Measurements from ENCODE around the genes H2AJ, WBP11 and RERG.

DNA sequence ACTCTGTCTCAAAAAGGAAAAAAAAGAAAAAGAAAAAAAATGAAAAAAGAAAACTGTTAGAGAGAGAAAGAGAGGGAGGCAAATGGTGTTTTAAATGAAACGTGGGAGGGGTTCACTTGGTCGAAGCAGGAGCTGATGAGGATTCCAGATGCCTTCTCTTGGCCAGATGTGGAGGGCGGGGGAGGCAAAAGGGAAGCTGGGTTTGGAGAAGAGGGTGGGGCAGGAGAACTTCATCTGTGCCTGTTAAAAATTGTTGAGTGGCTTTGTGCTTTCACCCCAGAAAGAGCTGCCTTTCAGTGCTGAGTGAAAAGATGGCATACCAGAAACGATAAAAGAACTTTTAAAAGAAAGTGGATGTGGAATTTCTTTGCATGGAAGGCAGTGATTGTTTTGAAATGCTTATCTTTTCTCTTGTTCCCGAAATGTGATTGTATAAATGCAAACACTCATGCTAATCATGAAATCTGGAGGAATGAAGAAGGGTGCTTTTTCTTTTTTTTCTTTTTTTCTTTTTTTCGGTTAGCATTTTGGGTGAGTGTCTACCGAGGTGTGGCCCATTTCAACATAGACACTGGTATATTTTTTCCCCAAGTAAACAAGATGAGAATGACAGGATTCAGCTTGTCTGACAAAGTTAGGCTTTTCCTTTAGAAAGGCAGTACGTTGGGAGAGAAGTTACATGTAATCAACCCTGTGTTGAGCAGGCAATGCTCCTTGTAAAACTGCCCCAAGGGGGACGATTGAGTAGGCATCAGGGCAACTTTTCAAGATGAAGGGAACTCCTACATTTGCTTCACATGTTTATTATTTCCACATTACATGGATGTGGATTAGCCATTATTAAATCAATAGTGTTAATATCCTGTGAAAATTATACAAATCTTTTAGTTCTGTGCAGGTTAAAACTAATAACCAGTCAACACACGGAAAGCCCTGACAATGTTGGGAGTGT, 1.5 kb downstream of the EMP1 start:
- PRO-cap = bidirectional peak, plus-strand start at position 256 of the sequence, minus-strand start at position 168 of the sequence
- RAMPAGE, long total RNA, 4 experiments = no peak in any of the 4 experiments

- PRO-cap = no peak
- RAMPAGE, long total RNA, 4 experiments = no peak in any of the 4 experiments
Measured at GRCh38 chr12:13202418-13203470, 6.2 kb downstream of the EMP1 start.

- PRO-cap = no peak
- RAMPAGE, long total RNA, 4 experiments = no peak in any of the 4 experiments
Measured at GRCh38 chr12:13214632-13215489, 18.3 kb downstream of the EMP1 start.

- PRO-cap = no peak
- RAMPAGE, long total RNA, 4 experiments = no peak in any of the 4 experiments
Measured at GRCh38 chr12:13741417-13741616, 240.1 kb downstream of the GRIN2B start.

GRCh38 chr12:14239916-14240766, 125.3 kb upstream of the ATF7IP start:
- PRO-cap = no peak
- RAMPAGE, long total RNA, 4 experiments = no peak in any of the 4 experiments

DNA sequence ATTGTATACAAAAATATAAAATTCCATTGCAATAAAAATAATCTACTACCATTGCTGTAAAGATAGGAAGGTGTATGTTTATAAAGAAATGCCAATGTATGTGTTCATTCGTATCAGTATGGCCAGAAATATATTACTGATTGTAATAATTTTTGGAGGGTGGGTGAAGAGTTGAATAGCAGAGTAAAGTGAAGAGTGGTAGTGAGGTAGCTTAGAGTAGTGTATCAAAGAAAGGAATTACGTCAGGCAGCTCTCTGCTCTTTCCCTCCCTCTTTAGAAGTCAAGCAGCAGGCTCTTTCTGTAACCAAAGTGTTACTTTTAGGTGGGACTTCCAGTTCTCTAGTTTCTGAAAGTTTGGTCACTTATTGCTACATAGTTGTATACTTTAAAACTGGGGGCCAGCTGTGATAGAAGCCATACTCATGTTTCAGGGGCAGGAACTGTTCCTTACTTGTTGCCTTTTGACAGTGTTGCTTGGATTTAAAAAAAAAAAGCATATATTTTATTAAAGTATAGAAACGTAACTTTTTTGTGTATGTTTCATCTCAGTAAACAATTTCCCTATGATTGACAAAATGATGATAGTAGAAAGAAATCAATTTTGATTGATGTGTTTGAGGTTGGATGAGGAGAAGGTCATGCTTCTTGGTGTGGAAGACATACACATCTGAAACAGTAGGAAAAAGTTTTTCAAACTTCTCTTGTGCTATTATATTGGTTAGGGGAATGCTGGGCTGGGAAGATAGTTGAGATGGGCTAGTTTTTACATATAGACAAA, 30.7 kb downstream of the ATF7IP start:
- PRO-cap = bidirectional peak, plus-strand start at position 388 of the sequence, minus-strand start at position 226 of the sequence
- RAMPAGE, long total RNA, 4 experiments = no peak in any of the 4 experiments

GRCh38 chr12:14774099-14775074, at the start of gene H2AJ:
Gene H2AJ, plus strand, starts transcription at chr12:14774405.
- PRO-cap = bidirectional peak, plus-strand start at chr12:14774405, minus-strand start at chr12:14774186; bidirectional peak, plus-strand start at chr12:14774841, minus-strand start at chr12:14774800
- RAMPAGE, long total RNA, 4 experiments = start-site peak on the plus strand in 4 of 4 experiments, at chr12:14774336-14774456 at its widest, 377 to 5,448 reads per replicate

- PRO-cap = bidirectional peak, plus-strand start at chr12:14803736, minus-strand start at chr12:14803504
- RAMPAGE, long total RNA, 4 experiments = start-site peak on the minus strand in 4 of 4 experiments, at chr12:14803468-14803495 at its widest, 300 to 3,304 reads per replicate
Measured at GRCh38 chr12:14802534-14803576, at the start of gene WBP11. Gene WBP11, minus strand, starts transcription at chr12:14803478.

GRCh38 chr12:14842384-14842810, 929 bp downstream of the ART4 start:
- PRO-cap = no peak
- RAMPAGE, long total RNA, 4 experiments = no peak in any of the 4 experiments

- PRO-cap = no peak
- RAMPAGE, long total RNA, 4 experiments = start-site peak on the minus strand in 2 of 4 experiments, at chr12:14882974-14883040 at its widest, 131 to 1,029 reads per replicate
Measured at GRCh38 chr12:14882528-14883219, 3.0 kb downstream of the MGP start.

DNA sequence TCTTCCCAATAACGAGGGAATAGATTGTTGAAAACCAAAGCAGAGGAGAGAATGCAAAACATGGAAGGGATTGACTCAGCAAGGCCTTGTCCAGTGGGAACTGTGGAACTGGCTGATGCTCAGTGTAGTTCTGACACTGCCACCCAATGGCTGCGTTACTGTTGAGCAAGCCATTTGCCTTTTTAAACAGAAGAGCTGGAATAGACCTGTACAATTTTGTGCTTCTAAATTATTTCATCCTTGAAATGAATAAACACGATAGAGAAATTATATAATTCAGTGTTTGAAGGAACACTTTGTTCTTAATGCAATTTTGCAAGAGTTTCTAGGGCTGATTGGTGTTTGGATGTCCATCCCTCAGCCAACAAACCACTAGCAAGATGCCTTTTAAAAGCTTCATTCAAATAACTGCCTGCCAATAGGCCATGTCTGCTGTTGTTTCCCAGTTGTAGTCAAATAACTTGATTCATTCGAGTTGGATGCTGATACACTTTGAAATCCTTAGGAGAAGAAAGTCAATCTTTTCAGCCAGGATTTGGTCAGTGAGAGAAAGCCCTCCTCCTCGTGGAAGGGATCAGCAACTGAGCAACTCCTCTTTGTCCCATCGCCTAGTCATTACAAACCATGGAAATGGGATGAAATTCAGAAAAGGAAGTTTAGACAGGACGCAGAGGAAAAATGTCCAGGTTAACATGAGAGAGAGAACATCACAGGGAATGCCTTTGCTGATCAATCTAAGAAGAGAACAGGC, 7.3 kb upstream of the MGP start:
- PRO-cap = bidirectional peak, plus-strand start at position 399 of the sequence, minus-strand start at position 102 of the sequence
- RAMPAGE, long total RNA, 4 experiments = no peak in any of the 4 experiments

DNA sequence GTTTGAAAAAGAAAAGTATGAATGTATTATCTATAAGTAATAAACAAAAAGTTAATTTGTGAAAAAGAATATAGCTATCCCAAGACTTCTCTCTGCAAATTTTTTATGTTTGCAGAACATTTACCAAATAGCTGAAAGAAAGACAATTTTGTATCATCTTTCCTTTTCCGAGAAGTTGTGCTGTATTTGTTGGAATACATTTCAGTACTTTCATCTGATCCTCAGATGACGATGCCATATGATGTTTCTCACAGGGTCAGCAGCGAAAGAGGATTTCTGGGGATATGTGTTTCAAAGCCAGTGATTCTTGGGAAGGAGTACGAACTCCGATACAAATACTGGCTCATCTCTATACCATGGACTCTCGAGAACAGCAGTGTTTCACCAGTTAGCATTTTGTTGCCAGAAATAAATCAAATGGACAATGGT, 10.7 kb upstream of the MGP start:
- PRO-cap = no peak
- RAMPAGE, long total RNA, 4 experiments = no peak in any of the 4 experiments

DNA sequence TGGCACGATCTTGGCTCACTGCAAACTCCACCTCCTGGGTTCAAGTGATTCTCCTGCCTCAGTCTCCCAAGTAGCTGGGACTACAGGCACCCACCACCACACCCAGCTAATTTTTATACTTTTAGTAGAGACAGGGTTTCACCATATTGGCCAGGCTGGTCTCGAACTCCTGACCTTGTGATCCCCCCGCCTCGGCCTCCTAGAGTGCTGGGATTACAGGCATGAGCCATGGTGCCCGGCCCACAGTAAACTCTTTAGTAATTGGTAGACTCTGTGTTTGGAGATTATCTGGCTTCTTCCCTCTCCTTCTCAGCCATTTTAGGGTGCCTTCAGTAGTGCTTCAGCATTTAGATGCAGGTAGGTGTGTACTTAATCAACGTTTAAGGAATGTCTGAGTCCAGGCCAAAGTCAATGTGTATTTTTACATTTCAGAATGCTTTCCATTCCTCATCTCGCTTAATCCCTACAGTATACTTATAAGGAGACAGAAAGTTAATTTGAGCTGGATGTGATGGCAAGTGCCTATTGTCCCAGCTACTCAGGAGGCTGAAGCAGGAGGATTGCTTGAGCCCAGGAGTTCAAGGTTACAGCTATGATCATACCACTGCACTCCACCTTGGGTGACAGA, 20.4 kb upstream of the MGP start:
- PRO-cap = no peak
- RAMPAGE, long total RNA, 4 experiments = no peak in any of the 4 experiments

- PRO-cap = no peak
- RAMPAGE, long total RNA, 4 experiments = no peak in any of the 4 experiments
Measured at GRCh38 chr12:14955910-14956825, 5.2 kb downstream of the ARHGDIB start.

GRCh38 chr12:14960607-14961485, 555 bp downstream of the ARHGDIB start:
- PRO-cap = no peak
- RAMPAGE, long total RNA, 4 experiments = no peak in any of the 4 experiments

DNA sequence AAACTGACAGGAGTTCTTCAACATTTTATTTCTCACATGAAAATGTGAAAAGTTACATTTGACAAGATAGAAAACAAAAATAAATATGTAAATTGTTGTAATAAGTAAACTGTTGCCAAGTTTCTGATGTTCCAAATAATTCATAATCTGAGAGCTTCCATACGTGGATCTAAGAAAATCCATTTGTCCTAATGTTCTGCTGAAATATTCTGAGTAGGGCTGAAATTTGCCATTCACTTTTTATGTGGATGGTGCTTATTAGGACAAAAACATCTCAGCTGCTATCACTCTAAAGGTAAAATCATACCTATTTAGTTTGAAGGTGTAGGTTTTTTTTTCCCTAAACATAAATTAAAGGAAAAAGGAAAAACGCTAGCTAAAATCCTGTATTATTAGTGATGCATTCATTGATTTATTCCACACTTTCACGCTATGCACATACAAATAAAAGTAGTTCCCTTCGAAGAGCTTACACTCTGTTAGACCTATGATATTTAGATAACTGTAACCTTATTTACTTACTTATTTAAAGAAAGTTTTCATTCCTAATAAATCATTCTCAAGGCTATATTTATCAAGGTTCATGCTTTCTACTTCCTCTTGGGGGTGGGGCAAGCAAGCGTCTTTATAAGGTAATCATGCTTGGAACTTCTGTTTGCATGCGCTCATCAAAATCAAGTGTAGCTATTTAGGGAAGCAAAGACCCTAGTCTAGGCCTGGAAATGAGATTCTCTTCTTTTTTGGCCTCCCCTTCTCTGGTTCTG, 1.0 kb downstream of the RERG start:
- PRO-cap = no peak
- RAMPAGE, long total RNA, 4 experiments = no peak in any of the 4 experiments

DNA sequence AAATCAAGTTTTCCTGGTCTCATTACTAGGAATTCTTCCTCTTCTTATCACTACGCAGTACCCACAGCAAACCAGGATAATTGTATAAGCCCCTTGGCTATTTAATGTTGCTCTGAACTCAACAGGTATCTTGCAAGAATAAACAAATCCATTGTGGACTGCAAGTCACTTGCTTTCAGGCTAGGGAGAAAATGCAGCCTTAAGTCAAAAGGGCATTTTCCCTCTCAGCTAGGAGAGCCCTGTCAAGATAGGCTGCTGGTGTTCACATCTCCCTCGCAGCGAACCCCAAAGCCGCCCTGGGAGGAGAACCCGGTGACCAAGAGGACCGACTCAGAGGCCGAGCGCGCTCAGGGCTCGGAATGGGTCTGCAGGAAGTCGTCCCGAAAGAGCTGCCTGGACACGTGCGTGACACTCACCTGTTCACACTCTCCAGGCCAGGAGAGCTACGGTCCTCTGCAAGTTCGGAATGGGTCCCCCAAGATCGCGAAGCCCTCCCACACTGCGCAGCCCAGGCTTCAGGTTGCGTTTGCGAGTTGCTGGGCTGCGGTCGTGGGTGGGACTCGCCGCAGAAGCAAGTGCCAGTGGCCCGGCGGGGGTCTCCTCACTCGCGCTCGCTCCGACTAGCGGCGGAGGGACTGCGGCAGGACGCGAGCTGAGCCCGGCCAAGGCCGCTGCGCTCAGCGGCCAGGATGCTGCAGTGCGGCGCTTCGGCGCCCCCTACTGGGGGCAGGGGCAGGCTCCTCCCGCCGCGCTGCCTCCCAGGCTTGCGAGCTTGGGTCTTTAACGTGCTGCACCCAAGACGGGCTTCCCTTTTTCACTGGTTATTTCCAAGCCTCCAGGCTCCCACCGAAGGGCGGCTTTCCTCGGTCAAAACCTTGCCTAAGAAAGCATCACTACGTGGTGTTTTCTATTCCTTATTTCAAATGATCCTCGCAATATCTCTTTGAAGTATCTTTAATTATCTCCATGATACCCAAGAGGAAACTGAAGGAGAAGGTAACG, at the start of gene RERG:
TSS of gene RERG (minus strand) at position 639 of the 1,002 bp plus-strand sequence.
- PRO-cap = bidirectional peak, plus-strand start at position 758 of the sequence, minus-strand start at position 528 of the sequence
- RAMPAGE, long total RNA, 4 experiments = start-site peak on the minus strand in 4 of 4 experiments, centred at positions 595 to 632 of the sequence, 139 to 263 reads per replicate

DNA sequence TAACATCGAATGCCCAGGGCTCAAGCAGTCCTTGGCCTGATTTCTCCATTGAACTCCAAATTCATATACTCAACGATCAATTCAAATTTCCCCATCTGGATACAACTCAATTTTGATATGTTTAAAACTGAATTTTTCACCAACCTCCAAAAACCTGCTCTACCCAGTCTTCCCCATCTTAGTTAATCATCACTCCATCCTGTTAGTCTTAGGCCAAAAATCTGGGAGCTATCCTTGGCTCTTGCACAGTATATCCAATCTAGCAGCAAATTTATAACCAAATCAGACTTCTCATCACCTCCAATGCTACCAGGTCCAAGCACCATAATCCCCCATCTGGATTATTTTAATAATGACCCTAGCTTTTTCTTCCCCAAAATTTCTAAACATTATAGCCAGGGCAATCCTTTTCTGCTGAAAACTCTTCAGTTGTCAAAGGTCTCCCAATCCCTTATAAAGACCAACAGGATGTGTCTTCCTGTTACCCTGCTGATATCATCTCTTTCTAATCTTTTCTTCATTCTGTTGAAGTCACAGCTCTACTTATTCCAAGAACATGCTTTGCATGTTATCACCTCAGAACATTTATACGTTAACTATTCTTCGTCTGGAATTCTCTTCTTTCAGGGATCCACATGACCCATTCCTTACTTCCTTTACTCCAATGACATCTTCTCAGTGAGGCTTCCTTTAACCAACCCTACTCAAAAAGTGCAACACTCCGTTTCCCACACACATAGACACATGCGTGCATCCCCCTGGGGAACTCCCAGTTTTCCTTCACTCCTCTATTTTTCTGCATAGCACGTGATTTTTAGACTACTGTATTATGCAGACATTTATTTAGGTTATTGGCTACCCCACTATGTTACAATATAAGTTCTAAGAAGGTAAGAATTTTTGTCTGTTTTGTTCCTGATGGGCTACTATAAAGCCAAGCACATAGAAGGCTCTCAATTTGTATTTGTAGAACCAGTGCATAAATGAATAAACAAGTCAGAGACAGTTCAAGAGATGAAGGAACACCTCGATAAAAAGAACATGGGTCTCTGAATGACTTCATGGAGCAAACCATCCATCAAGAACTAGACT, 132.2 kb downstream of the EPS8 start:
- PRO-cap = no peak
- RAMPAGE, long total RNA, 4 experiments = no peak in any of the 4 experiments

DNA sequence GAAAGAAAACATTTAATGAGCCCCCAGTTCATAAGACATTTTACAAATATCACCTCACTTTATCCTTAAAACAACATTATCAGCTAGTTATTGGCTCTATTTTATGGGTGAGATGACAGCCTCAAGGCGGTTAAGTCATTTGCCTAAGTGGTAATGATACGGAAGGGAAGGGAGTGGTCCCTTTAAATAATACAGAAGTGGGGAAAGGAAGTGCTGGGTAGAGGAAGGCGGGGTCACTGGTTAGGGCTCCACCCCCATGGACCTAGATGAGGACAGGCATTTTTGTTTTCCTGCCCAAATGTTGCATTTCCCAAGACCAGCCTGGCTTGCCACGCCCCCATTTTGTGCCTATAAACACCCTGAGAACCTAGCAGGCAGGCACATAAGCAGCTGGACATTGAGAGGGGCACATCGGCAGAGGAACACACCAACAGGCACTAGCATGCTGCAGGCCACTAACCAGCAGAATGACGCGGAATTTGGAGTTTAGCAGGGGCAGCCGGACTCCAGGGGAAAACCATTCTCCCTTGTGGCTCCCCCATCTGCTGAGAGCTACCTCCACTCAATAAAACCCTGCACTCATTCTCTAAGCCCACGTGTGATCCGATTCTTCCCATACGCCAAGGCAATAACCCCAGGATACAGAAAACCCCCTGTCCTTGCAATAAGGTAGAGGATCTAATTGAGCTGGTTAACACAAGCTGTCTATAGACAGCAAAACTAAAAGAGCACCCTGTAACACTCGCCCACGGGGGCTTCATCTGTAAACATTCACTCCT, 100.8 kb downstream of the EPS8 start:
- PRO-cap = unidirectional peak, plus-strand start at position 381 of the sequence
- RAMPAGE, long total RNA, 4 experiments = start-site peak on the minus strand in 1 of 4 experiments, centred at position 534 of the sequence, 6 reads per replicate

- PRO-cap = no peak
- RAMPAGE, long total RNA, 4 experiments = no peak in any of the 4 experiments
Measured at GRCh38 chr12:15700469-15701002, 88.7 kb downstream of the EPS8 start.